ENCODE measurements around the genes NLGN4X and TLR8.

GRCh38 chrX:6228591-6229381 lies at the start of gene NLGN4X:
Gene NLGN4X, minus strand, starts transcription at chrX:6228867.
- PRO-cap, 5 experiments: no peak in any of the 5 experiments
- RAMPAGE, long total RNA, 2 experiments: no peak in any of the 2 experiments
- RRBS: 10% methylated on average over 5 of the region's 19 CpGs

DNA sequence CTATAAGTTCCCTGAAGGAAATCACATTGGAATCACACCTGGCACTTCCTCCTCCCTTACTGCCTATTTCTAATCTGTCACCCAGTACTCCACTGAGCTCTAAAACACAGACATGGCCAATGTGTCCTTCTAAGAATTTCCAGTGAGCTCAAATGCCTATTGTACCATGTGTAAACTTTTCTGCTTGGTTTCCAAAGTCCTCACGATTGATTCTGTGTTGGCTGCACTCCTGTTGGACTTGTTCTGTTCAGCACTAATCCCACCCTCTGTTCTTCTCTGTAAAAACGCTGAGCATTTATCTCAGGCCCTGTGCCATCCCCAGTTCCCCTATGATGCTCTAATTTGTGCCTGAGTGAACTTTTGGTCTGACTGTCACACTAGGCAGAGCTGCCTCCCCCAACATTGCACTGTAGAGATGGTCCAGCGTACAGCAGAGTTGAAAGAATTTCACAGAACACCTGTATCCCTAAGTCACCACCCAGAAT lies 76.2 kb upstream of the STS start:
- PRO-cap, 5 experiments: peak in 3 of 5 experiments; most common plus-strand start position 402 of the sequence (in 3); most common minus-strand start position 268 of the sequence (in 3)
- RAMPAGE, long total RNA, 2 experiments: no peak in any of the 2 experiments
- RRBS: no CpG with 5 or more reads among the region's 3 CpGs

DNA sequence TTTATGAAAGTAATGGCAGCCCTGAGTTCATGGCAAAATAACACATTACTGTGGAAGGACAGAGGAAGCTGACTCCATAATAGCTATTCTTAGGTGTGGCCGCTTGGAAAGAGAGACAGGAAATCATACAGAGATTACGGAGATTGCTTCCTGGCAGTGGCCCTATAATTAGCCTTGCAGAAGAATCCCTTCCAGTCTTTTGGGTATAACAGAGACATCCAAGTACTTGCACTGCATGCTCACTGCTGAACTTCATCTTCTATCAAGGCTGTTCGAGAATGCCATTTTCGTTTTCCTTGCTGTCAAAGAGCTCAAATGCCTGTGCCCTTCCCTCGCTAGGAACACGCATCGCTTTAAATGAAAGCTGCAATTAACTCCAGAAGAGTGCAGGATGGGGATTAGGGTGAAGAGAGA lies 133.0 kb upstream of the VCX start:
- PRO-cap, 5 experiments: no peak in any of the 5 experiments
- RAMPAGE, long total RNA, 2 experiments: no peak in any of the 2 experiments
- RRBS: no CpG with 5 or more reads among the region's 7 CpGs

DNA sequence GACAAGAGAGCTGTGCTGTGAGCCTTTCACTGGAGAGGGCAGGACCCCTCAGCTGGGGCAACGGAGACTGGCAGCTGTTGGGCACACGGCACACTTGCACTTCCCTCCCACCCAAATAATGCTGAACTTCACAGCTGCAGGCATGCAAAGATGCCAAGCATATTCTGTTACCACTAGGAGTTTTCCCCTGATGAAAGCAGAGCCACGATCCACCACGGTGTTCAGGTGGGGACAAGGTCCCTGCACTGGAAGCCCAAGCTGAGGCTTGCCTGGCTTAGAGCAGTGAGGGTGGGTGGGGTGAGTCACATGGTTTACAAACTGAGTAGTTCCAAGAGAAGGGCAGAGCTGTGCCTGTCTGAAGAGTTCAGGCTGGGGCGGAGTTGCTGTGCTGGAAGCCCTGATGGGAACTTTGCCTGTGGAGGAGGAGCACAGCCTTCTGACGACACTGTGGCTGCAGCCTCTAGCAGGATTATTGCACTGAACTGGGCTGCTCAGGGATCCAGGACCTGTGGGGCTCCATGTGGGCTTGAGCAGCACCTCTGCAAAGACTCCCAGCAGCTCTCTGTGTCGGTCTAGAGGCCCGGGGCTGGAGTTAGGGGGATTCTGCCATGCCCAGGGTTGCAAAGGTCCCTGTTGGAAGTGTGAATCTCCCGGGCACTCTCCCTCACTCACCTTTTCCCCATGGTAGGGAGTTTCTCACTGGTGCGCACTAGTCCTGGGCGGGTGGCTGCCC lies 45.4 kb downstream of the FAM9B start:
- PRO-cap, 5 experiments: no peak in any of the 5 experiments
- RAMPAGE, long total RNA, 2 experiments: no peak in any of the 2 experiments
- RRBS: 94% methylated on average over 2 of the region's 11 CpGs

GRCh38 chrX:9313111-9313560 lies 151.7 kb upstream of the TBL1X start:
- PRO-cap, 5 experiments: no peak in any of the 5 experiments
- RAMPAGE, long total RNA, 2 experiments: no peak in any of the 2 experiments
- RRBS: no CpG with 5 or more reads among the region's 8 CpGs

GRCh38 chrX:9379679-9379991 lies 85.2 kb upstream of the TBL1X start:
- PRO-cap, 5 experiments: no peak in any of the 5 experiments
- RAMPAGE, long total RNA, 2 experiments: no peak in any of the 2 experiments
- RRBS: no CpG with 5 or more reads among the region's 2 CpGs

DNA sequence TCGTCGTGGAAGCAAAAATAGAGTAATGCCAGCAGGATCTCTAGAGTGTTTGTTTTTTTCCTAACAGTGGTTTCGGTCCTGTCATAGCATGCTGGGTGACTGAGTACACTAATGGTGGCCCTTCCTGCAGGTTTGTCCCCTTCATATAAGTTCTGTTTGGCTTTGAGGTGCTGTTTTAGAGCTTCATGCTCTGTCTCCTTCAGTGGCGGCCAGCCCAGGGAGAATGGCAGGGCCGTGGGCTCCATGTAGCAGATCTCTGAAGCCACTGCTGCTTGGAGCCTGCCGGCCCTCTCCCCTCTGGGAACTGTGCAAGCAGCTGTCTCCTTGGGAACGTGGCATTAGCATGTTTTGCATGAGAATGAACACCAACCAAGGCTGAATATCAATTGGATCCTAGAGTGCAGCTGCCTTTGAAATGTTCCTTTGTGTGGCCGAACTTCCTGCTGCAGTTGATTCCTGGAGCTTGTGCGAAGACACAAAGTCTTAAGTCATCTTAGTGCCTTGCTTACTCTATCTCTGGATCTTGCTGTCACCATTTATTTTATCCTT lies 39.1 kb upstream of the CLDN34 start:
- PRO-cap, 5 experiments: no peak in any of the 5 experiments
- RAMPAGE, long total RNA, 2 experiments: no peak in any of the 2 experiments
- RRBS: no CpG with 5 or more reads among the region's 9 CpGs

DNA sequence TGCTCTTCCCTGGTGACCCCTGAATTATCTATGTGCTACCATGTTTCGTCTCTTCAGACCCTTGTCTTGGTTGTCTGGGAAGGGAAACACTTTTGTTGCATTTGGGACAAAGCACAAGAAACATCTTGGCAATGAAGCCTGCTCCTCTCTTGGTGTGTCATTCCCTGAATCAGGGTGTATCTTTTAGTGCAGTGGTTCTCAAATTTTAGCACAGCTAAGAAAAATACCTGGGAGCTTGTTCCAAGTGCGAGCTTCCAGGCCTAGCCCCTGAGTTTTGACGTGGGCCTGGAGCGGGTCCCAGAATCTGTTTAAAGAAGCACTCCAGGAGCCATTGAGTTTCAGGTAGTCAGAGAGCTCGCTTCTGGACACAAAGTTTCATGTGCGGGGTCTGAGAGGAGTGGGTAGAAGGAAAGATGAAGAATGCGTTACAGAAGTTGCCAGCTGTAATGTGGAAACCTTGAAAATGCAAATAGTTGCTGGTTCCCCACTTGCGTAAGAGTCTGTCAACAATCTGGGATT lies 77.7 kb upstream of the CLCN4 start:
- PRO-cap, 5 experiments: no peak in any of the 5 experiments
- RAMPAGE, long total RNA, 2 experiments: no peak in any of the 2 experiments
- RRBS: no CpG with 5 or more reads among the region's 8 CpGs

DNA sequence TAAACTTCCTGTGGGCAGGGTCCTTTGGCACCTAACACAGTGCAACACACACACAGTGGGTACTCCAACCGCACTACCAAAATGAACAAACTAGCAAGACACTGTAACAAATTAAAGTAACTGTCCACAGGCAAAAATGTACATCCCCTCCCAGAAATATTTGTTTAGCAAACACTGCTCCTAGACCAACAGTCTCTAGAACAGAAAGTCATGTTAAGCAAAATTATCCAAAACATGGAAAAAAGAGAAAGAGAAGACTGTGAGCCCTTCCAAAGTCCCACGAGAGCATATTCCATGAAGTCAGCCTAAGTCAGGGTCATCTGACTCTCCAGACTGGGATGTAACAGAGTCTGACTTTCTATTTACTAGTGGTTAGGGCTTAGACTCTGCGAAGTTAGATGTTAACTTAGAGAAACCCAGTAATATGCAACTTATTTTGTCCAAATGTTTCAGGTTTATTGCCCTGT lies 102.4 kb downstream of the MID1 start:
- PRO-cap, 5 experiments: no peak in any of the 5 experiments
- RAMPAGE, long total RNA, 2 experiments: no peak in any of the 2 experiments
- RRBS: no CpG with 5 or more reads among the region's 3 CpGs

GRCh38 chrX:10618930-10619140 lies 1.6 kb downstream of the MID1 start:
- PRO-cap, 5 experiments: no peak in any of the 5 experiments
- RAMPAGE, long total RNA, 2 experiments: no peak in any of the 2 experiments
- RRBS: no CpG with 5 or more reads among the region's 6 CpGs

- PRO-cap, 5 experiments: no peak in any of the 5 experiments
- RAMPAGE, long total RNA, 2 experiments: no peak in any of the 2 experiments
- RRBS: no CpG with 5 or more reads among the region's 7 CpGs
These were observed 135.3 kb upstream of the MID1 start for GRCh38 chrX:10755545-10756229.

DNA sequence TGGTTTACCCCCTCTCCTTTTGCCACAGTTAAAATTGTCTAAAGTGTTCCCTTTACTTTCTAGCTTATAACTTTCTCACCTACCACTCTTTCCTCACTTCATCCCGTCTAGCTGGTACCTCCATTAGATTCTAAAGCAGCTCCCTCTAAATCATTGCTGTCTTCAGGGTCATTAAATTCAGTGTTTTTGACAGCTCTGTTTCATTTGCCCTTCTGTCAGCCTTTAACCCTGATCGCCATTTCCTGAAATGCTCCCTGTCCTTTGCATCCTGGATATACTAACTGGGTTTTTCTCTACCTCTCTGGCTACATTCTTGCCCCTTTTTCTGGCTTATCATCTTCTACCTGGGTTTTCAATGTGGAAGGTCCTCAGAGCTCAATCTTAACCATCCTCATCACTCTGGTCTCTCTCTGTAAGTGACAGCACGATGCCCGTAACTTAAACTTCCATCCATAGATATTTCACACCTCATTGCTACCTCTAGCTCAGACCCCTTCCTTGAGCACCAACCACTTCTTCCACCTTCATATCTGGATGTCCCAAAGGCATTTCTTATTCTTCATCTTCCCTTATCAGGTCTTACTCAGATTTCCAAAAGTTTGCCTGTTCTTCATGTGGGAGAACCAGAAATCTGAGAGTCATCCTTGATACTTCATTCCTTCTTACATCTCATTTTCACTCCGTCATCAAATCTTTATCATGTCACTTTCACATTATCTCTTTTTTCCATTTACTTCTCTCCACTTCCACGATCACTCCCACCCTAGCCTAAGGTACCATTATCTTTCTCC lies 80.7 kb downstream of the HCCS start:
- PRO-cap, 5 experiments: no peak in any of the 5 experiments
- RAMPAGE, long total RNA, 2 experiments: no peak in any of the 2 experiments
- RRBS: no CpG with 5 or more reads among the region's 6 CpGs

DNA sequence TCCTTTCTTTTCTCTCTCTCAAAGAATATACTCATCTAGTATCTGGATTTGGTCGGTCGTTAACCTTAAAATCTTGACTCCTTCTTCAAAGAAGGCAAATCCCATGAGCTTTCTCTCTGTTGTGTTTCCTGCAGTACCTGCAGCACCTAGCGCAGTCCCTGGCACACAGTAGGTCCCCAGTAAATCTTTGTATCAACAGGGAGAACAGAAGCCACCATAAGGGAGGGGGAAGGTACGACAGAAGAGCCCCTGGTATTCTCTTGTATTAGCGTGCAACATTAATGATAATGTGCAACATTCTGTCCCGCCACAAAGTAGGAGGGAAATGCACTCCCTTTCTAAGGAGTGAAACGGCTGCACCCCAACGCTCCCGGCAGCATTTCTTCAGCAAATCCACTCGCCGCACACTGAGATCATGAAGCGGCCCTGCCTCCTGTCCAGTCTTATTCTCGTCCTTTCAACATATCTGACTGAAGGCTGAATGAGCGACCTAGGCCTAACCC lies 133.6 kb downstream of the AMELX start:
- PRO-cap, 5 experiments: no peak in any of the 5 experiments
- RAMPAGE, long total RNA, 2 experiments: no peak in any of the 2 experiments
- RRBS: no CpG with 5 or more reads among the region's 14 CpGs

DNA sequence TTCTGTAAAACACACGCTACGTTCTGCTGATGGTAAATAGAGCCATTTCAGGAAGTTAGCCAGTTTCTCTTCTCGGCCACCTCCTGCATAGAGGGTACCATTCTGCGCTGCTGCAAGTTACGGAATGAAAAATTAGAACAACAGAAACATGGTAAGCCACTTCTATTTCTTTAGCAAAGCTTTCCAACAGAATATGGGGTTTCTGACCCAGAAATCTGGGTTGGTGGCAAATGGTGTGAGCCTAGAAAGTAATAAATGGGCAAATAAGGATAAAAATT lies at the start of gene TLR8:
Gene TLR8, plus strand, starts transcription at position 62 of the 278 bp plus-strand sequence.
- PRO-cap, 5 experiments: peak in 3 of 5 experiments; most common plus-strand start position 62 of the sequence (in 3)
- RAMPAGE, long total RNA, 2 experiments: start-site peak on the plus strand in 1 of 2 experiments, centred at position 79 of the sequence, 27 reads per replicate
- RRBS: no CpG with 5 or more reads among the region's 5 CpGs

DNA sequence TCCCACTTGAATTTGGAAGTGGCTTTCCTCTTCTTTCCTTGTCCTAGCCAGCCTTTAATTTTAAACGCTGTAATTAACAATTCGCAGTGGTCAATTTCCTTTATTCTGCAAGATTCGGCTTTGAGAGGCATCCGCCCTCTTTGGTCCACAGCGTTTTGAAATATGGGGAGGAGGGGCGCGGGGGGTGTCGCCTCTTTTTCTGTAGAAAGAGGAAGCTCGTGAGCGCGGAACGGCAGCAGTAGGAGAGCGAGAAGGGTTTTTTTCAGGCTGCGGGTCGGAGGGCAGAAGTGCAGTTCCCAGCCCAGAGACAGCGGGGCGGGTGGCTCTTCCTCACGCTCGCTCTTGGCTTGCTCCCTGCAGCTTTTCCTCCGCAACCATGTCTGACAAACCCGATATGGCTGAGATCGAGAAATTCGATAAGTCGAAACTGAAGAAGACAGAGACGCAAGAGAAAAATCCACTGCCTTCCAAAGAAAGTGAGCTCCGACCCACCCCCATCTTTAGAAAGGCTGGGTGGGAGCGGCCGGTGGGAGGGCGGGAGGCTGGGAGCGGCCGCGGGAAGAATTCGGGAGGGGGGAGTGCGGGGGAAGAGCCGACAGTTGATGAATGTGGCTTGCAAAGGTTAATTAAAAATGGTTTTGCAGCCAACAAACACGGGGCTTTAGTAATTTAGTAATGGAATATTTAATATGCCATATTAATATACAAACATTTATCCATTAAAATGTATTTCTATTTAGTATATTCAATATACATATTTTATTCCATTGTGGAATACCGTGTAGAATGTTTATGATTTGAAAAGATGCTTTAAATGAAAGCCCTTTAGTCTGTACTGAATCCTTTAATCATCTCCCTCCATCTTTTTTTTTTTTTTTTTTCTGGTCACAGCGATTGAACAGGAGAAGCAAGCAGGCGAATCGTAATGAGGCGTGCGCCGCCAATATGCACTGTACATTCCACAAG lies 1.3 kb downstream of the TMSB4X start:
- PRO-cap, 5 experiments: peak in 3 of 5 experiments; most common plus-strand start position 265 of the sequence (in 3); most common minus-strand start position 502 of the sequence (in 1)
- RAMPAGE, long total RNA, 2 experiments: no peak in any of the 2 experiments
- RRBS: no CpG with 5 or more reads among the region's 43 CpGs

DNA sequence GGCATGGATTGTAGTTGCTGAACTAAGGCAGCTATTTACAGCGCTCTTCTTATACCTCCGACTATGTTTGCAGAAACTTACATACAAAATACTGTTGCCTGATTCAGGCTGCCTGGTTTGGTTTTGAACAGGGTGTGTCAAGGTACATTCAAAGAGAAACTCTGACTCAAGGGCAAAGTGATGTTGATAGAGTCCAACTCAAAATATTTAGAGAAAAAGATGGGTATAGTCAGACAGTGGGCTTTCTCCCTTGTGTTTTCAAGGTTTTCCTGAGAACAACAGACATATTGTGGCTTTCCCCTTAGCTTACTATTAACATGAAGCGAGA lies 31.0 kb downstream of the FAM9C start:
- PRO-cap, 5 experiments: no peak in any of the 5 experiments
- RAMPAGE, long total RNA, 2 experiments: no peak in any of the 2 experiments
- RRBS: no CpG with 5 or more reads among the region's 3 CpGs

- PRO-cap, 5 experiments: no peak in any of the 5 experiments
- RAMPAGE, long total RNA, 2 experiments: no peak in any of the 2 experiments
- RRBS: no CpG with 5 or more reads among the region's 6 CpGs
These were observed 41.0 kb upstream of the FAM9C start for GRCh38 chrX:13085462-13085872.

- PRO-cap, 5 experiments: no peak in any of the 5 experiments
- RAMPAGE, long total RNA, 2 experiments: no peak in any of the 2 experiments
- RRBS: no CpG with 5 or more reads among the region's 9 CpGs
These were observed 45.7 kb upstream of the FAM9C start for GRCh38 chrX:13089958-13090620.

DNA sequence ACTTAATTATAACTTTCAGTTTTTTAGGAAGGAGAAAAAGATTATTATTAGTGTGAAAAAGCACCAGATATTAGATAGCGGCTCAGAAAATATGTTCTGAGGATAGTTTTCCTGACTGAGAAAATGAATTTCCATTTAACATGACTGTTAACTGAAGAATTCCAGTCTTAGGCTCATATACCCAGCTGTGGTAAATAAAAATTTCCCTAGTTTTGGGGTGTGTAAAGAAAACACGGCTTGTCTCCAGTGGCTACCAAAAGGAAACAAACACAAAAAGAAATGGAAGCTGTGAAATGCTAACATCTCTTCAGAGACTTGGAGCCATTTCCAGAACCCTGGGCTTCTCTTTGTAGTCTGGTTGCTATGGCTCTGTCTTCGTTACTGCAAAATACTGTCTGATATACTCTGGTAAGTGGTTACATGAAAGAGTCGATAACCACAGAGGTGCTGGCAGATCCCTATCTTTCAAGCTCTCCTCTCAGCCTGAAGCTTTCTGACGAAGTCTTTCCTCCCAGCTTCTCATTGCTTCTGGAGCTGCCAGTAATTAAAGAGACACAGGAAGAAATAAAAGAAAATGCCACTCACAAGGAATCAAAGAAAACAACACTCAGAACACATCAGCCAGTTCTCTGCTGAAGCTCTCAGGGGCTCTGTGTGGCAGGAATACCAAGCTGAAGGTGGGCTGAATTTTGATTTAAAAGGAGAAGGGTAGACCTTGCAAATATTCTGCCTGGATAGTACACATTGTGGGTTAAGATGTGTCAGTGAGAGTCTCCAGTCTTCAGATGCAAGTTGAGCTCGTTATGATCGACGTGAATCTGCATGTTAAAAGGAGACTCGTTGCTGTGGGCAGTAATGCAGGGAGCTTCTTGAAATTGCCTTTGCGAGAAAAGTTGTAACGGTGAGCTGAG lies 107.5 kb upstream of the FAM9C start:
- PRO-cap, 5 experiments: no peak in any of the 5 experiments
- RAMPAGE, long total RNA, 2 experiments: no peak in any of the 2 experiments
- RRBS: no CpG with 5 or more reads among the region's 11 CpGs

DNA sequence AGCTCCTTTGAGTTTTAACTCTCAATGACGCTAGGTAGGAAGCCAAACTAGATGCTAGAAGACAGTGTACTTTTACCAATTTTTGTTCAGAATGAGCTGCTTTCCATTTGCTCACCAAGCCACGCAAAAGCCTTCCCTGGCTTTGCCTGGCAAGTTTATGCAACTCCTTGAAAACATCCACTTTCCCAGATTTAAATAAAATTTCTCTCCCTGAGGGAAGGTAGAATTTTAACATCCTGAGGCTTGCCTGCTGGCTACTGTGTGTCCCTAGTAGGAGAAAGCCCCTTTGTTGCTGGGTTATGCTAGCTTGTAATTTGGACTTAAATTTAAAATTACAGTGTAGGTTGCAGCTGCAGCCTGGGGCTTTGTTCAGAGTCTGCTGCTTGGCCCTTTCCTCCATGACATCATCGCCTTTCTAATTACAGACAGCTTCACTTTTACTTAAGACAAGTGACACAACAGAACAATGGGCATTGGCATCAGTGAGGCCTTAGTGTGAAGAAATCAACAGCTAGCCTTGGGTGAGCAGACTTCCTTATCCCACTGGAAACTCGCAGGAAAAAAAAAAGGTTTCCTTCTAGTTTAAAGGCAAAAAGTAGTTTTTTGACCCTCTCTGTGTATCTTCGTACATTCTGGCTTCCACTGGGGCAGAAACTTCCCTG lies 122.9 kb upstream of the FAM9C start:
- PRO-cap, 5 experiments: no peak in any of the 5 experiments
- RAMPAGE, long total RNA, 2 experiments: no peak in any of the 2 experiments
- RRBS: no CpG with 5 or more reads among the region's 5 CpGs